ENCODE measurements around the gene MYO16.

GRCh38 chr13:106558884-106559257 lies 9.1 kb downstream of the ARGLU1 start:
- RRBS, result no CpG with 5 or more reads among the region's 1 CpG

DNA sequence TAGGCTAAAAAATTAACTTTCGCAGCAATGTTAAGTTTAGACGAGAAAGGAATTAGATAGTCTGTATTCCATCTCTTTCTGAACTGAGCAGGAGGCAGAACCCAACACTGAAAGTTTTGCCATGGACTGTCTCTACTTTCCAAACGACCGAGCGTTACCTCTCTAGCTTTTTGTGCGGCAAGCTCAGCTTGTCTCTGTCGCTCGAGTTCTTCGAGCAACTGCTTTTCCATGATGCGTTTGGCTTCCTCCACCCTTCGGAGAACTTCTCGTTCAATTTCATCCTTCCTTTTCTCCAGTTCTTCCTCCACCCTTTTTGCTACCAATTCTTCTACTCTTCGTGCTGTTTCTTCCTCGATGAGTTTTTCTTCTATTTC lies 8.7 kb downstream of the ARGLU1 start:
- RRBS, result no CpG with 5 or more reads among the region's 14 CpGs

DNA sequence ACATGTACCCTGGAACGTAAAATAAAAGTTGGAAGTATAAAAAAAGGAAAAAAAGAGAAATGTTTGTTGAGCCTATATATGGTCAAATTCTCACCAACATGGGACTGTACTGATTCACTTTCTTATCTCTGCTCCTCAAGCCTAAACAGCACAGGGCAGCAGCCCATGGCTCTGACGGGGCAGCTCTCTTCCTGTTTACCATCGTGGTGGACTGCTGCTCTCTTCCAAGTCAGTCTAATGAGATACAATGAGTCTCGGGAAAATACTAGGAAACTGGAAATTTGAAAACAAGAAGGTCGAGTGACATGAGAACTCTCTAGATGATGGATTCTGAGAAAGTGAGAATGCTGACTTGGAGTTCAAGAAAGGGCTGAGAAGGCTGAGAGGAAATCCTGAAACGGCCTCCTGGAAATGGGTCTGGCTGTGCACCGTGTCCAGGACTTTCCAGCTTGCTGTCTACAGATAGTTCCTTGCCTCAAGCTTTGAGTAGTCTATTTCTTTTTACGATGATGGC lies 122.8 kb upstream of the ARGLU1 start:
- RRBS, result no CpG with 5 or more reads among the region's 8 CpGs

DNA sequence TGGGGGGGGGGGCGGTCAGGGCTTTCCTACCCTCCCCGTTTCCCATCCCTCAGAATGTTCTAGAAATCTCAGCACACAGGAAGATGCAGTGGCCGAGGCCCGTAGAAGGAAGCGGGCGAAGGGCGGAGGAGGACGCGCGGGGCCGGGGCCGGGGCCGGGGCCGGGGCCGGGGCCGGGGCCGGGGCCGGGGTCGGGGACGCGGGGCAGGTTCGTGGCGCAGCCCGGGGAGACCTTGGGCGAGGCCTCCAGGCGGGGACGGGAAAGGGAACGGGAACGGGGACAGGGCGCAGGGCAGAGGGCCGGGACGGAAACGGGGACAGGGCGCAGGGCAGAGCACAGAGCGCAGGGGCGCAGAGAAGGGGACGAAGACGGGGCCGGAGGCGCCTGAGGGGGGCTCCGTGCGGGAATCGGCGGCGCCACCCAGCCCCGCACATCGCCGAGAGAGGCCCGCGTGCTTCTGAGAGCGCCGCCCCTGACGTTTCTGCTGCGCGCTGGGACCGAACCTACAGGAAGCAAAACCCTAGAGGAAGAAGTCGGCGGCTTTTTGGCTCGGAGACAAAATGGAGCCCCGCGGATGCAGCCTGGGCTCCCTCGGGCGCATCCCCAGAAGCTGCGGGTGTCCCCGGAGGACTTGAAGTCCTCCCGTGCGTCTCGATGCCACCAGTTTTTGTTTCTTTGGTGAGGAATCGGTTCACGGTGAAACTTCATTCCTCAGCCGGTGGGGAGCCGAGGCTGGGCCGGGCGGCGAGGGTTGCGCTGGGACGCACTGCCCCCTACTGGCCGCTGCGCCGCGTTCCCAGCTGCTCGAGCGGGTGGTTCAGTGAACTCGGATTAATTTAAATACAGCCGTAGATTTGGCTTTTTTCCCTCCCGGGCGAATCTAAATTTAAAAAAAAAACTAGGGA lies 349.8 kb upstream of the ARGLU1 start:
- RRBS, result 2% methylated on average over 26 of the region's 87 CpGs

GRCh38 chr13:107719667-107720196 lies 147.6 kb downstream of the NALF1 start:
- RRBS, result no CpG with 5 or more reads among the region's 6 CpGs

GRCh38 chr13:107865437-107866580 lies 1.5 kb downstream of the NALF1 start:
- RRBS, result 1% methylated on average over 10 of the region's 64 CpGs

DNA sequence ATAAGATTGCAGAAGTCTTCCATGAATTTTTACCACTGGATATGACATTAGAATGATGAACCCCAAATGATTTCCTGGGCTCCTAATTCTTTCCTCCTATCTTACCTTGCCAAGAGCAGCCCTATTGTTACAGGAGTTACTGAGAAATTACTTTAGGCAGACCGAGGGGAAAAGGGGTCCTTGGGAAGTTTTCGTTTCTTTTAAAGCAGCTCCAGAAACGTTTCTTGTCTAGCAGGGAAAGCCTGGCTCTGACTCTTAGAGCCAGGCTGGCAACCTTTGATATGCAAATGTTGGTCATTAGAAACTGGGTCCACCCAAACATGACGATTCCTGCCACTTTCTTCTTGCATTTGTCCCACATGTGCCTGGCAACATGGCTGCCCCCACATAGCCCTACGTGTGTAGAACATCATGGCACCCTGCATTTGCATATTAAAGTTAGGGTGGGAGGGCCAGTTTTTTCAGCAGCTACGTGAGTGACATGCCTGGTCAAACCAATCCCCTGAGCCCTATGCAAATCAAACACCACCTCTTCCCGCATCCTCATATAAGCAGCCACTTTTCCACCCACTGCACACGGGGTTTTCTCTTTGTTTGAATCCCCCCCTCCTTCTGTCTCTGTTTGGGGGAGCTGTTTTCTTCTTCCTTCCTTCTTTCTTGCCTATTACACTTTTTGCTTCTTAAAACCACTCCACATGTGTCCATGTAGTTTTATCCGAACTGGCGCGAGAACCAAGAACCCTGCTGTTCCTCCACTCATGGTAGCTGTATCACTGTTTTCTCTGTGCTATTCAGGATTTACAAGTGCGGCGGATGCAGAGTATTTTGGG lies 95.0 kb downstream of the LIG4 start:
- RRBS, result no CpG with 5 or more reads among the region's 13 CpGs

GRCh38 chr13:108217297-108217683 lies 902 bp upstream of the ABHD13 start:
- RRBS, result no CpG with 5 or more reads among the region's 20 CpGs

- RRBS, result no CpG with 5 or more reads among the region's 13 CpGs
Observed at GRCh38 chr13:108266089-108267014, 3.2 kb upstream of the TNFSF13B start.

- RRBS, result no CpG with 5 or more reads among the region's 1 CpG
Observed at GRCh38 chr13:108587337-108587536, 42.2 kb upstream of the MYO16 start.

DNA sequence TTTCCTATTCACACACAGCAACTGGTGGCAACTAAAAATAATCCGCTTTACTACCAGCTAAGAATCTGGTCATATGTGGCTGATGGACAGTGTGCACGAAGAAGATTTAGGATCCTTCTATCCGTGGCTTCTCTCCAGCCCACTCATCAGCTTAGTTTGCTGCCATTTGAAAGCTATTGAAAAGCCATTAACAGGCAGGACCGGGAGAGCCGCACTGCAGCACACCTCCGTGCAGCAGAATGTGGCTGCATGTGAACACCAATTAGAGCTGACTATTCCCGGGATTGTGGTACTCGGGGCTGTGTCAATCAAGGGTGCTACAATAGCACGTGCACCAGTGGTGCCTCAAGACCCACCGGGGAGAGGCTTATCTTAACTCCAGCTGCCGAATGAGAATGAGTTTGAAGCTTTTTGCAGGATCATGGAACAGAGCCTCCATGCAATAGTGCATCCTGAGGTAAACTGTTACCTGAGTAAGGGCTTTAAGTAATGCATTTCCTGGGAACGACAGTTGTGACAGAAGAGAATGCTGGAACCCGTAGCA lies at the start of gene MYO16:
Gene MYO16, plus strand, starts transcription at position 334 of the 544 bp plus-strand sequence.
- RRBS, result 11% methylated on average over 7 of the region's 13 CpGs

DNA sequence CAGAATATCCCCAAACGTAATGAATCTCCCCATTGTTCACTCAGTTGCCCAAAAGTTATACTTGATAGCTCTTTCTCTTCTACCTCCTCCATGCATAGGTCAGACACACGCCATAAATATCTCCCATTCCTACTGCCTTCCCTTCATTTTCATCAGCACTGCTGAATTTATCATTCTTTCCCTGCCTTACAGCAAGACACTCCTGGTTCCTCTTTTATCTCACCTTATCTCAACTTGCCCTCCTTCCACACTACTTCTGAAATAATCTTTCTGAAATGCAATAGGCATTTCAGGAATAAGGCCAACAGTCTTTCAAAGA lies 333.9 kb downstream of the MYO16 start:
- RRBS, result no CpG with 5 or more reads among the region's 2 CpGs

DNA sequence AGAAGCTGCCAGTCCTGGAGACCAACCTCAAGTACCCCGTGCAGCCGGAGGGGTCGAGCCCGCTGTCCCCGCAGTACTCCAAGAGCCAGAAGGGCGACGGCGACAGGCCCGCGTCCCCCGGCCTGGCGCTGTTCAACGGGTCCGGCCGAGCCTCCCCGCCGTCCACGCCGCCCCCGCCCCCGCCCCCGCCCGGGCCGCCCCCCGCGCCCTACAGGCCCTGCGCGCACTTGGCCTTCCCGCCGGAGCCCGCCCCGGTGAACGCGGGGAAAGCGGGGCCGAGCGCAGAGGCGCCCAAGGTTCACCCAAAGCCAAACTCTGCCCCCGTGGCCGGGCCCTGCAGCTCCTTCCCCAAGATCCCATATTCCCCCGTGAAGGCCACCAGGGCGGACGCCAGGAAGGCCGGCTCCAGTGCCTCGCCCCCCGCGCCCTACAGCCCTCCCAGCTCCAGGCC lies 511.4 kb downstream of the MYO16 start:
- RRBS, result 10% methylated on average over 37 of the region's 47 CpGs

DNA sequence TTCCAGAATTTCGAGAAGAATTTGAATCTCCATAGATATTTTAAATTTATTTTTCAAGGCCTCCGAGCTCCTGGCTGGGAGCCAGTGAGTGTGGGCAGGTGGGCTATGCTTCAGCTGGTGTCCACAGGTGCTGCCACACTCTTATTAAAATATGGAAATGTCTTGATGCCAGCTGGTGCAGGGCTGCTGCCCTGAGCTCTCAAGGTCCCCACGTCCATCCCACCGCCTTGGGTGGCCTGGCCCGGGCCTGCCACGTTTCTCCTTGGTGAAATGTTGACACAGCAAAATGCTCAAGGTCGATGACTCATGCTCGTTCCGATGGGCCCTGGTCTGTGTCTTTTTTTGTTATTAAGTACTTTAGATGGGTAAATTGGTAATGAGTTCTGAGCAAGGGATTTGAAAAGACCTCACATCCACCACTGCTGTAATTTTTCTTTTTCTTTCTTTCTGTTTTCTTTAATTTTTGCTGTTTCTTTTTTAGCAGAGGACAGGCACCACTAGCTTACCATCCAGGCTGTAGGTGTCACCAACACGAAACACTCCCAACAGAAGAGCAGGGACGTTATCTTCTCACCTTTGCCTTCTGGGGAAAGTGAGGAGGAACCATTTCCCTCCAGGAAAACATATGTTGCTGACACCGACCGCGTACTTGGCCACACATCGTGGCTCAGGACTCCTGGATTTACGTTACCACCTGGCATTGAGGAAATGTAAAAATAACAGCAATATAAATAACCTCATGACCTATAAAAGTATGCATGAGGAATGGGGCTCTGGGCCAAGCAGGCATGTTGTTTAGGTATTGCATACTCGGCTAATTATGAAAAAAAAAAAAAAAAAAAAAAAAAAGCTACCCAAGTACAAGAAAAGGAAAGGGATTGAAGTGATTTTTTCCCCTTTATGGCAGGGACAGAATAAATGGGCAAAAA lies 524.9 kb downstream of the MYO16 start:
- RRBS, result no CpG with 5 or more reads among the region's 17 CpGs

- RRBS, result no CpG with 5 or more reads among the region's 19 CpGs
Observed at GRCh38 chr13:109155929-109157017, 526.9 kb downstream of the MYO16 start.

DNA sequence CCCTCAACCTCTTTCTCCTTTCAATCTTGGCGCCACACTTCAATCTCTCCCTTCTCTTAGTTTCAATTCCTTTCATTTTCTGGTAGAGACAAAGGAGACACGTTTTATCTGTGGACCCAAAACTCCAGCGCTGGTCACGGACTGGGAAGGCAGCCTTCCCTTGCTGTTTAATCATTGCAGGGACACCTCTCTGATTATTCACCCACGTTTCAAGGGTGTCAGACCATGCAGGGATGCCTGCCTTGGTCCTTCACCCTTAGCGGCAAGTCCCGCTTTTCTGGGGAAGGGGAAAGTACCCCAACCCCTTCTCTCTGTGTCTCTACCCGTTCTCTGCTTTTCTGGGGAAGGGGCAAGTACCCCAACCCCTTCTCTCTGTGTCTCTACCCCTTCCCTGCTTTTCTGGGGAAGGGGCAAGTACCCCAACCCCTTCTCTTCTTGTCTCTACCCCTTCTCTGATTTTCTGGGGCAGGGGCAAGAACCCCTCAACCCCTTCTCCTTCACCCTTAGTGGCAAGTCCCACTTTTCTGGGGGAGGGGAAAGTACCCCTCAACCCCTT lies 520.6 kb downstream of the IRS2 start:
- RRBS, result no CpG with 5 or more reads among the region's 8 CpGs

- RRBS, result no CpG with 5 or more reads among the region's 4 CpGs
Observed at GRCh38 chr13:109269312-109269906, 517.0 kb downstream of the IRS2 start.

- RRBS, result no CpG with 5 or more reads among the region's 11 CpGs
Observed at GRCh38 chr13:109309858-109310612, 476.3 kb downstream of the IRS2 start.

DNA sequence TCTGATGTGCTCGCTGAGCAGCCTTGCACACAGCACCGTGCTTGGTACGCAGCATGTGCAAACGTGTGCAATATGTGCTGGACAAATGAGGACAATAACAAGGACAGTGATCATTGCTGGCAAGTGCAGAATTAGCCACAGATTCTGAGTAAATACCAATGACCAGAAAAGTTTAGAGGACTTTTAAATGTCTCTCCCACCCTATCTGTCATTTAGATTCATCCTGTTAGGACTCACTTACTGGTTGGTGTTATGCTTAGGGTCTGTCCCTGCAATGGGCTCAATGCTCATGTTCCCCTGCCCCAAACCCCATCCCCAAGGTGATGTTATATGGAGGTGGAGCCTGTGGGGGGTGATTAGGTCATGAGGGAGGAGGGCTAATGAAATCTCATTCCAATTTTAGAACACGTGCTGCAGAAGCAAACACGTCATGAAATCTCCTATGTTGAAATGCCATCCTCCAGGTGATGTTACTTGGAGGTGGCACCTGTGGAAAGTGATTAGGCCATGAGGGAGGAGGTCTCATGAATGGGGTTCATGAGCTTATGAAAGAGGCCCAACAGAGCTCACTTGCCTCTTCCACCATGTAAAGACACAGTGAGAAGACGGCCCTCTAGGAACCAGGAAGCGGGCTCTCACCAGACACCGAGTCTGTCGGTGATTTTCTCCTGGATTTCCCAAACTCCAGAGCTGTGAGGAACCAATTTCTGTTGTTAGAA lies 391.0 kb downstream of the IRS2 start:
- RRBS, result no CpG with 5 or more reads among the region's 10 CpGs